Neuron (in vitro differentiated cells): ENCODE measurements around the genes LGALS8 and HEATR1.

DNA sequence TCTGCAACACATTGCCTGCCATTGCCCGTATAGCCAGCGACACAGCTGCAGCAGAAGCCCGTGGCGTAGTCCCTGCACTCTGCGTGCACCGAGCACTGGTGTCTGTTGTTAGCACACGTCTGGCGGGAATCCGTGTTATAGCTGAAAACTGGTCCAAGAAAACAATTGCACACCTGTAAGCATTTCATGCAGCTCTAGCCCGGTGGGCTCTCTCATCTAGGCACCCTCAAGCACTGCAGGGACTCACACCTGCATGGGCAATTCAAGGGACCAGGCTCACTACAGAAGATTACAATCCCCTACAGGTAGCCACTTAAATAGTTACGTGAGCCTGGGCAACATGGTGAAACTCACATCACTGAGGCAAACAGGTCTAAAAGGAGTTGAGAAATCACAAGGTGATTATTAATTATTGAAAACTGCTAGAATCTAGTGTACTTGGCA, 26.8 kb downstream of the NID1 start:
- PRO-cap: no peak

DNA sequence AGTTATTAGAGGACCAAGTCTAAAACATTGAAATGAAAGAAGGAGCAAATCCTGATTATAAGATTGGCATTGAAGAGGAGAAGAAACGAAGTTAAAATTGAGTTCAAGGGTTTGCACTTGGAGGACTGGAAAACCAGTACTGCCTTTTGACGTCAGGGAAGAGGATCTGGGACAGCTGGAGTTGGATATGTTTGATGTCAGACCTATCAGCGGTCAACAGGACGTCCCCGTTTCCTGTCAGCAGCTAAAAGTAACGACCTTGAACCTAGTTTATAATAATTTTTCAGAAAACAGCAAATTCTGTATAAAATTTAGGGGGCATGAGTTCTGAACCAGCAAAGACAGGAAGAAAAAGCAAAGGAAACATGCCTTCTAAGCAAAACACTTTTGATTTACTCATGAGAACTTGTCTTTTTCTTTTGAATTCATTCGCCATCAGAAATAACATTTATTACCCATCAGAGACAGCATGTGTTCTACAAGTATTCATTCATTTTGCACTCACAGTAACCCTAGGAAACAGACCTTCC, 1.3 kb upstream of the NID1 start:
- PRO-cap: no peak

- PRO-cap: no peak
These were observed 934 bp upstream of the GPR137B start for GRCh38 chr1:236141360-236141849.

- PRO-cap: no peak
These were observed 21.9 kb downstream of the GPR137B start for GRCh38 chr1:236164131-236164830.

DNA sequence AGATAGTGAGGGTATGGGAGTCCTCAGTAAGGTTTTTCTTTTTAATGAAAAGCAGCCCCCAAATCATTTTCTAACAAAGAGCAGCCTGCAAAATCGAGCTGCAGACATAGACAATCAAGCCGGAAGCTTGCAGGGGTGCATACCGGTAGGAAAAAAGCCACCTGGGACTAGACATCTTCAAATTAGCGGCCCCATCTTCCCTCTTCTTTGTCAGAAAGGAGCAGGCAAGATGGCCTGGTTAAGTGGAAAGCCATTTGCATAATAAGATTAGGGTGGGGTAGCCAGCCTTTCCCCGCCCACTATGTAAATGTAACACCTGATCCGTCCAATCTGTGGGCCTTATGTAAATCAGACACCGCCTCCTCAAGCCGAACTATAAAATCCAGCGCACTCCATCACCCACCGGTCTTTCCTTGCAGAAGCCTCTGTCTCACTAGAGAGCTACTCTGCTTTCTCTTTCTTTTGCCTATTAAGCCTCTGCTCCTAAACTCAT, 6.3 kb upstream of the ERO1B start:
- PRO-cap: bidirectional peak, plus-strand start at position 405 of the sequence, minus-strand start at position 212 of the sequence

GRCh38 chr1:236395771-236396266, 1.7 kb downstream of the EDARADD start:
- PRO-cap: no peak

- PRO-cap: bidirectional peak, plus-strand start at chr1:236523769, minus-strand start at chr1:236523844
These were observed at the start of gene LGALS8 for GRCh38 chr1:236522845-236524159. TSS of gene LGALS8 (plus strand) at chr1:236523982.

GRCh38 chr1:236550012-236550840, 26.4 kb downstream of the LGALS8 start:
- PRO-cap: no peak

DNA sequence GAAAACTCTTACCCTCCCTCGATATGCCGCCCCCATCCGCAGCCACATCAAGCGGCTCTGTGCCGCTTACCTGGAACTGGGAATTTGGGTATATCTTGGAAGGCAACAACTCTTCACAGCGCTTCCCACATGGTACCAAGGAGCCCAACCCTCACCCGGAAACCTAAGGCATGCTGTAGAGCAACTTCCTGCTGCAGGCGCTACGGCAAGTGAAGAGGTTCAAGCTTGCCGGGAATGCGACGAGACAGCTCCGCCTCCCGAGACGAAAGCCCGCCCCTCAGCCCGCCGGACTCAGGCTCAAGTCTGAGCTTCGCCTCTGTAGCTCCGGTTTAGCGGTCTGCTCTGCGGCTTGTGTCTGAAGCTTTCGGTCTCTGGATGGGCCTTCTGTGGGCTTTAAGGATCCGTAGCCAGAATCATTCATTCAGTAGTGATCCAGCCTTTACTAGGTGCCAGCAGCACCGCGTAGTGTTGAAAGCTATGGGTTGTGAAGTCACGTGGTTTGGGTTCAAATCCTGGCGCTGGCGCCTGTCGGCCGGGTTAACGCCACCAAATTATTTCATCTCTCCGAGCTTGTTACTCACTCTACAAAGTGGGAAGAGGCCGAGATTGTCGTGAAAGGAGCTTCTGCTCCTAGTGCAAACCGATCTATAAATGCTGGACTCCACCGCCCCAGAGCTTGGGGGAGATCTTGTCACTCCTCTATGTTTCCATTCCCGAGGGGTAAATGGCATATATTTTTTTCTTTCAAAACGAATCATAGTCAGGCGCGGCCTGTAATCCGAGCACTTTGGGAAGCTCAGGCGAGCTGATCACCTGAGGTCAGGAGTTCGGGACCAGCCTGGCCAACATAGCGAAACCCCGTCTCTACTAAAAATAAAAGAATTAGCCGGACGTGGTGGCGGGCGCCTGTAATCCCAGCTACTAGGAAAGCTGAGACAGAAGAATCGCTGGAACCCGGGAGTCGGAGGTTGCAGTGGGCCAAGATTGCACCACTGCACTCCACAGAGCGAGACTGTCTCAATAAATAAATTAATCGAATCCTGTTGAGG, at the start of gene HEATR1:
Gene HEATR1, minus strand, starts transcription at position 165 of the 1,049 bp plus-strand sequence.
- PRO-cap: bidirectional peak, plus-strand start at position 314 of the sequence, minus-strand start at position 165 of the sequence; unidirectional peak, plus-strand start at position 580 of the sequence

DNA sequence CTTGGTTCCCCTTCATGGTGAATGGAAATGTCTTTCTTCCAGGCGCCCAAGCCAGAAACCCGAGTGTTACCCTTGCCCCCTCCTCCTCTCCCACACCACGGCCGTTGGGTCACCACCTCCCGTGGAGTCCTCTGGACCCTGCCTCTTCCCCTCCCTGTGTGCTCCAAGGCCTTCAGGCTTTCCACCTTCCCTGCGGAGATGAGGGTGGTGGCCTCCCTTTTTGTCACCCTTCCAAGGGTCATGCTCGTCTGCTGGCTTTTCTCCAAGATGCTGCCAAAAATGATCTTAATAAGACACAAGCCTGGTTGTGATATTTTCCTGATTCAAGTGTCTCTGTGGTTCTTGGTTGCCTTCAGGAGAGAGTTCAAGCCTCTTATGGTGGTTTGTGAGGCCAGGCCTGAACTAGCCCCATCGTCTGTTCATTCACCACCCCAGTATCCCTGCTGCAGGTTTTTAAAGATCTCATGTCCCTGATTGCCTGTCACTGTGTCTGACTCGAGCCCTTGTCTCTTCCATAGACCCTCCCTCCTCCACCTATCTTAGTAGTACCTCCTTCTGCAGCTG, 7.3 kb downstream of the ACTN2 start:
- PRO-cap: no peak

GRCh38 chr1:236762240-236762968, 32.7 kb upstream of the MTR start:
- PRO-cap: no peak

GRCh38 chr1:237470749-237471505, 419.8 kb downstream of the ZP4 start:
- PRO-cap: no peak

DNA sequence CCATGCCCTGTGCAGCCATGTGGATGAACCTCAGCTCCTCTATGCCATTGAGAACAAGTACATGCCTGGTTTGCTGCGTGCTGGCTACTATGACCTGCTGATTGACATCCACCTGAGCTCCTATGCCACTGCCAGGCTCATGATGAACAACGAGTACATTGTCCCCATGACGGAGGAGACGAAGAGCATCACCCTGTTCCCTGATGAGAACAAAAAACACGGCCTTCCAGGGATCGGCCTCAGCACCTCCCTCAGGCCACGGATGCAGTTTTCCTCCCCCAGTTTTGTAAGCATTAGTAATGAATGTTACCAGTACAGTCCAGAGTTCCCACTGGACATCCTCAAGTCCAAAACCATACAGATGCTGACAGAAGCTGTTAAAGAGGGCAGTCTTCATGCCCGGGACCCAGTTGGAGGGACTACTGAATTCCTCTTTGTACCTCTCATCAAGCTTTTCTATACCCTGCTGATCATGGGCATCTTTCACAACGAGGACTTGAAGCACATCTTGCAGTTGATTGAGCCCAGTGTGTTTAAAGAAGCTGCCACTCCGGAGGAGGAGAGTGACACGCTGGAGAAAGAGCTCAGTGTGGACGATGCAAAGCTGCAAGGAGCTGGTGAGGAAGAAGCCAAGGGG, 276.5 kb downstream of the ZP4 start:
- PRO-cap: no peak

GRCh38 chr1:237695796-237696335, 194.9 kb downstream of the ZP4 start:
- PRO-cap: no peak

DNA sequence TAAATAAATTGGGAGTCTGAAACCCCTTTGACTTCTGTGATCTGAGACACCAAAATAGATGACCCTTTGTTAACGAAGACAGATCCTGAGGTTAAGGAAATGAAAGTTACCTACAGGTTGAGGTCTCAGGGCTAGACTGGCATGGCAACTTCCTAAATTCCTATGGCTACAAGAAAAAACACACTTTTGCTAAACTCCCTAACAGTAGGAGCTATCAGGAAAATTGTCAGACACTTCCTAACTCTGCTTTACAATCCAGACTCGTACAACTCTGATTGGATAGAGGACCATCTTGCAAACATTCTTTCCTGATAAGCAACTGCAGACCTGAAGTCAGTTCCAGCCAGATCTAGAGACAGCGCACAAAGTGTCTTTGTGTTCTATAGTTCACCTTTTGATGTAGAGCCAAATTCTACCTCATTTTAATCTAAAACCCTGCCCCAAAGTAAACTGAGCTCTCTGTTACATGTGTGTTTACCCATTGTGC, 22.0 kb downstream of the ZP4 start:
- PRO-cap: no peak

DNA sequence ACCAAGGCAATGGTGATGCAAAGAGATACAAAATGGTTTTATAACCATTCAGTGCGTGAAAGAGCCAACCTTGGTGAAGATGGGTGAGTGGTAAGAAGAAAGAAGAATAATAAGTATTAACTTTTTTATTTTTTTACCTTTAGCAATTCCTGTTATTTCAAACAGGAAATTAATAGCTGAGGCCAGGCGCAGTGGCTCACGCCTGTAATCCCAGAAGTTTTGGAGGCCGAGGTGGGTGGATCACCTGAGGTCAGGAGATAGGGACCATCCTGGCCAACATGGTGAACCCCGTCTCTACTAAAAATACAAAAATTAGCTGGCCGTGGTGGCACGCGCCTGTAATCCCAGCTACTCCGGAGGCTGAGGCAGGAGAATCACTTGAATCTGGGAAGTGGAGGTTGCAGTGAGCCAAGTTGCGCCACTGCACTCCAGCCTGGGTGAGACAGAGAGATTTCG, 126.0 kb upstream of the ZP4 start:
- PRO-cap: no peak

- PRO-cap: unidirectional peak, plus-strand start at chr1:239997569
These were observed 94.4 kb upstream of the FMN2 start for GRCh38 chr1:239997273-239997751.

DNA sequence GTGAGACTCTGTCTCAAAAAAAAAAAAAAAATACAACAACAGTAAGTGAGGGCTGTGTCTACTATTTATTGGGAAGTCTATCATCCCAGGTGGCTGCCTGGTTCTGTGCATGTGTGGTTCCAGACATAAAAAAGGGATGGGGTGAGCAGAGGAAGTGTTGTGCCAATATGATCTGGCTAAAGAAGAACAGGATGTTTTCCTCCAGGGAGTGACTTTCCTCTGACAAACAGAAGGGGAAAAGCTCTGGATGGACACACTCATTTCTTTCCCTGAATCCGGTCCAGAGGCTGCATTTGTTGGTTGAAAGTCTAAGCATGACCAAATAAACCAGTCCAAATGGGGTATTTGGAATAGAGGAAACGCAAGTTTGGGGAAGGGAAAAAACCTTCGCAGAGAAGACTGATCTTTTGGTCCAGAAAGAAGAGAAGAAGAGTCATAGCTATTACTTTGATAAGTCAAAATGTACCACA, 12.7 kb downstream of the GREM2 start:
- PRO-cap: no peak

GRCh38 chr1:240610623-240611094, 1.3 kb downstream of the GREM2 start:
- PRO-cap: no peak

- PRO-cap: no peak
These were observed 791 bp upstream of the GREM2 start for GRCh38 chr1:240612809-240613083.